Monocyte (primary cell): ENCODE data around the gene ARAF.

- PRO-cap, 2 experiments = no peak in any of the 2 experiments
These were observed 3.8 kb downstream of the NDP start for GRCh38 chrX:43969212-43970000.

DNA sequence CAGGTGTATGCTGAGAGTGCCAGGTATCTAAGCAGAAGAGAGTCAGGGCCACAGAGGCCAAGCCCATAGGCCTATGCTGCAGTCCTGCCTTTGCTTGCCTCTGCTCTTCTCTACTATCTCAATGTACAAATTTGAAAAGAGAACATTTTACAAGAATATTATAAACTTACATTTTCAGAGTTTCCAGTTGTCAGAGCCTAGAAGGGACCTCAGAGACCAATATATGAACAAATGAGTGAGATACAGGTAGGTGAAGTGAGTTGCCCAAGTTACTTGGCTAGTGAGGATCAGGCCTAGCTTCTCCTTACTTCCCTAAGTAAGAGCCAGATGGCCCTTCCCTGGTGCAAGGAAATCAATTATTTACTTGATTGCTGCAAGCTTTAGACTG, 118.0 kb downstream of the EFHC2 start:
- PRO-cap, 2 experiments = no peak in any of the 2 experiments

DNA sequence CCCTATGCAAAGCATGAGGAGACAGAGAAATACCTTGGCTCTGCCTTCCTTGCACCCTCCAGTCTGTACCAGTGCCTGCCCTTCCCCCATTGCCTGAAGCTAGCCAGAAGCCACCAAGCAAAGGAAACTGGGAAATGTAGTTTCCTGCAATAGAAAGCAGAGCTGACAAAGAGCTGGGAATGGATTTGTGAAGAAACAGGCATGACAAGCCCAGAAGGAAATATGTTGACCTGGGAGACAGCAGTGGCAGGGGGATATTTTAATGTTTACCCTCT, 108.8 kb upstream of the FUNDC1 start:
- PRO-cap, 2 experiments = no peak in any of the 2 experiments

GRCh38 chrX:45758111-45758826, 557.6 kb upstream of the DIPK2B start:
- PRO-cap, 2 experiments = peak in 2 of 2 experiments; most common plus-strand start chrX:45758552 (in 2); most common minus-strand start chrX:45758389 (in 1)

- PRO-cap, 2 experiments = peak in 2 of 2 experiments; most common plus-strand start chrX:45770513 (in 2); most common minus-strand start chrX:45770267 (in 2)
These were observed 569.3 kb upstream of the DIPK2B start for GRCh38 chrX:45769552-45770723.

DNA sequence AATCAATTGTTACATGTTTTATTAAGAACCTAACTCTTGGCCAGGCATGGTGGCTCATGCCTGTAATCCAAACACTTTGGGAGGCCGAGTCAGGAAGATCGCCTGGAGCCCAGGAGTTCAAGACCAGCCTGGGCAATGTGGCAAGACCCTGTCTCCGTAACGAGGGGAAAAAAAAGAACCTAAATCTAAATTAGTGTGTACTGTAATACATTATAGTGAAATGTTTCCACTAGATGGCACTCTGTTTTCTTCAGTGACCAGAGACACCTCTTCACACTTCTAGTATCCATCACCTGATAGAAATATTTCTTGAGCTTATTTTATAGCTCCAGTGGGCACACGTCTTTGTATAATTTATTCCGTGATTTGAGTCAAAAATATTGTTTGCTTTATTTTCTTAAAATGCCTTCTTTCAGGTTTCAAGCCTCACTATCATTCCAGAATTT, 600.9 kb upstream of the DIPK2B start:
- PRO-cap, 2 experiments = no peak in any of the 2 experiments

DNA sequence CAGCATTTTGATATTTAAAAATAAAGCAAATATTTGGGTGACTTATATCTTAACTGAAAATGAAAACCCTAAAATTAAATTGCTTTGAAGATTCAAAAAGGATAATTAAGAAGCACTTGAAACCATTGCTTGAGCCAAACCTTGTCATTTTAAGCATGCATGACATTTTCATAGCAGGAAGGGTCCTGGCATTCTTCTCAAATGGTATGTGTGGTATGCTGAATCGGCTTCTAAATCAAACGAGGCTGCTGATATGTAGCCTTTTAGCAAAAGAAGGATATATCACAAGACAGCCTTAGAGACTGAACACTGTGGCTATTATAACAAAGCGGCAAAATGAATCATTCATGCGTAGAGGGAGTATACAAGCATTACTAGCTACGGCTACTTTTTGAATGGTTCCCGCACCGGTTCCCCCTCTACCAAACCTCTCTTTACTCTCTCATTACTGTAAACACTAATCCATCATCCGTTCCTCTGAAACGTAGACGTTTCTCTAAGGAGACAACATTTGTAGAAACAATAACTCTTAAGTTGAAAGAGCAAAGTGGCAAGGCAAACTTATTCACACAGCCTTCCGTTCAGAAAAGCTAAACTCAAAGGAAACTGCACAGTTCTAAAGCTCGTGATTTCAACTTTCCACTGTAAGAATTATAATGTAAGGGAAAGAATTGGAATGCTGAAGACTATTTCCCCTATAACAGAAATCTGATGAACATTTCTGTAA, 607.4 kb upstream of the DIPK2B start:
- PRO-cap, 2 experiments = no peak in any of the 2 experiments

GRCh38 chrX:46582808-46583345, 9.3 kb downstream of the CHST7 start:
- PRO-cap, 2 experiments = no peak in any of the 2 experiments

- PRO-cap, 2 experiments = peak in 2 of 2 experiments; most common plus-strand start chrX:46629199 (in 2); most common minus-strand start chrX:46629435 (in 1)
These were observed 55.7 kb downstream of the CHST7 start for GRCh38 chrX:46629144-46629733.

DNA sequence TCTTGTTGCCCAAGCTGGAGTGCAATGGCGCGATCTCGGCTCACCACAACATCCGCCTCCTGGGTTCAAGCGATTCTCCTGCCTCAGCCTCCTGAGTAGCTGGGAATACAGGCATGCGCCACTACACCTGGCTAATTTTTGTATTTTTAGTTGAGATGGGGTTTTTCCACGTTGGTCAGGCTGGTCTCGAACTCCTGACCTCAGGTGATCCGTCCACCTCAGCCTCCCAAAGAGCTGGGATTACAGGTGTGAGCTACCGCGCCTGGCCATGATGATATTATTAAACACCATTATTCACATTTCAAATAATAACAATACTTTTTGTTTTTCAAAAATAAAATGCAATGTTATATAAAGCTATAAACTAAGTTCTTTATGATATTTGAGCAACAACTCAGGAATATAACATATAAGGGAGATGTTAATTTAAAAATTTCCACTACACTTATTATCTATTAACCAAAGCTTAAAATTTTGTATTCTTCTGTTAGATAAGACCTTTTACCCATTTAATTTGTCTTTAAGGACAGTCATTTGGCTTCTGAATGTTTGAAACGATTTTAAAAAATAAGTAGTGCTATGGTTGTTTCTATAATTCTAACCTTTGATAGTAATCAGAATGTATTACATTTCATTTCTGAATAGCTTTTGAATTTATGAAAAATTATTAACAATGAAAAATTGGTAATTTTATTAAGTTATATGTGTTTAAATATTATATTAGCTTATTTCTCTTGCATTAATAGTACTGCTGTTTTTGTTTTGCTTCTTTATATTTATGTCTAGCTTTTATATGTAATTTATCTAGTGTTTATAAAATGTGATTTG, 30.5 kb upstream of the JADE3 start:
- PRO-cap, 2 experiments = no peak in any of the 2 experiments

DNA sequence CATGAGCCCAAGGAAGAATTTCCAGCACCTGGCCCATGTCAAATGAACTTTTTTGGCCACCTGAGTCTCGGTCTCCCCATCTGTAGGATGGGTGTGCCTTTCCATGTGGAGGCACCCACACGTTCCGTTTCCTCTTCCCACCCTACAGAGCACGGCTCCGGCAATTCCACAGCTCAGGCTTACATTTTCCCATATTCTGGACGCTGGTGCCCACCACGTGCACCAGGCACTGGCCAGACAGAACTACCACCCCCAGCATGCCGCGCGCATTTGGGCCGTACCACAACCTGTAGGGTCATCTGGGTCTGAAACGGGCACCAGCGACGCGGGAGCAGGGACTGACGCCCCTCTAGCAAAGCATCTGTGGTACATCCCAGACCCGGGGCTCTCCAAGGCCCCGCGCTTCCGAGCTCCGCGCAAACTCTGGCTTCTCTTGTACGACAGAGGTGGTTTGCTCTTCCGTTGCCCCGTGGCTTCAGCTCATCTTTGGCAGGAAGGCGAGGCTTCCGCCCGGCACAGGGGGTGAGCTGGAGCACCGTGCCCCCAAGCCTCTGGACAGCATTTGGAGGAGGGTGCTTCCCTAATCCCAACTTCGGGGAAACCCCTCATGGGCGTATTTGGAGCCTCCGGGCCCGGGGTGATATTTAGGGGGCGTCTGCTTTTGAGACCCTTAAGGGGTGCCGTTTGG, 3.1 kb upstream of the UBA1 start:
- PRO-cap, 2 experiments = peak in 1 of 2 experiments; most common plus-strand start position 419 of the sequence (in 1)

DNA sequence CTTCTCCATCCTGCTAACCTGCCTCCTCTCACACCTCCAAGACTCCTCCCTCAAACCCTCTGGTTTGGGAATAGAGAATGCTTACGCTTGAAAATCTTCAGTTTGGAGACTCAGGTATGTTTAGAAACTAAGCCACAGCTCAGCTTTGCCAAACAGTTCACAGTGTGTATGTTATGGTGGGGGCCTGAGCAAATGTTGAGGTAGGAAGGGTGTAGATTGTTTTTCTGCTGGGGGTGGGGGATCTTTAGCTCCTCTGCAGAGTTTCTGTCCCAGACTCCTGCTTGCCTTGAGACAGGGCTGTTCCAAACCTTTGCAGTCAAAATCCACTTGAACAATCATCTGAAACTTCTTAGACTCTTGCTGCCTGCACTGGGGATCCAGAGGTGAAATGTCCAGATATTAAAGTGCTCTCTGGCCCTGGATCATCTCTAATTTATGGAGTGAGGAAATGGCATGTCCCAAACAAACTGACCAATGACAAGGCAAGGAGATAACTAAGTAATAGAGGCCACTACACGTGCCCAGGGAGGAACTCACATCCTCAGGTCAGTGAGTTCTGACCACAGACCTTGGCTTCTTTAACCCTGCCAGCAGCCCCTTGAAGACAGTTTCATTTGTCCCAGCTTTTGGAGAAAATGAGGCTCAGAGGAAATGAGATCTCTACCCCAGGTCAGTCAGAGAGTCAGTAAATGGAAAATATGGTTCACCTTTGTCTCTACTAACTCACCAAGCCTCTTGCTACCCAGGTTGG, 2.9 kb downstream of the UBA1 start:
- PRO-cap, 2 experiments = no peak in any of the 2 experiments

GRCh38 chrX:47209883-47210306, 8.6 kb upstream of the CDK16 start:
- PRO-cap, 2 experiments = no peak in any of the 2 experiments

- PRO-cap, 2 experiments = no peak in any of the 2 experiments
These were observed 10.4 kb downstream of the ZNF157 start for GRCh38 chrX:47380661-47381328.

DNA sequence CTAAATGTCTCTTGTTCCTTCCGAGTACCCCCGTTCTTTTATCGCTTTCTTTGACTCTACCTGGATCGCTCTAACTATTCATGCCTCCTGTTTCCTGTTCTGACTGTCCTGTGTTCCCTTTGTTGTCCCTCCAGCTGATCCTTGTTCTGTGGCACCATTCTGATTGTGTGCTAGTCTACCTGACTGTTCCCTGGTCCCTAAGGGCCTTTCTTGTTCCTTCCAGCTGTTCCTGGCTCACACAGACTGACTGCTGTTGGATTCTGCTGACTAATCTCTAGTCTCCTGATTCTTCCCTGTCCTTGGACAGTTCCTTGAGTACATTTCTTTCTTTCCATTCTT, 20.6 kb downstream of the ZNF41 start:
- PRO-cap, 2 experiments = no peak in any of the 2 experiments

DNA sequence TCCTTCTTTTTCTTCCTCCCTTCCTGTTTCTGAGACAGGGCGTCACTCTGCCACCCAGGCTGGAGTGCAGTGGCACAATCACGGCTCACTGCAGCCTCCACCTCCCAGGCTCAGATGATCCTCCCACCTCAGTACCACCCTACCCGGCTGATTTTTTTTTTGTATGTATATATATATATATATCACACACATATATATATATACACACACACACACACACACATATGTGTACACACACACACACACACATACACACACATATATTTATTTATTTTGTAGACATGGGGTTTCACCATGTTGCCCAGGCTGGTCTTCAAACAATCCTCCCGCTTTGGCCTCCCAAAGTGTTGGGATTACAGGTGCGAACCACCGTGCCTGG, 20.3 kb downstream of the ZNF41 start:
- PRO-cap, 2 experiments = no peak in any of the 2 experiments

DNA sequence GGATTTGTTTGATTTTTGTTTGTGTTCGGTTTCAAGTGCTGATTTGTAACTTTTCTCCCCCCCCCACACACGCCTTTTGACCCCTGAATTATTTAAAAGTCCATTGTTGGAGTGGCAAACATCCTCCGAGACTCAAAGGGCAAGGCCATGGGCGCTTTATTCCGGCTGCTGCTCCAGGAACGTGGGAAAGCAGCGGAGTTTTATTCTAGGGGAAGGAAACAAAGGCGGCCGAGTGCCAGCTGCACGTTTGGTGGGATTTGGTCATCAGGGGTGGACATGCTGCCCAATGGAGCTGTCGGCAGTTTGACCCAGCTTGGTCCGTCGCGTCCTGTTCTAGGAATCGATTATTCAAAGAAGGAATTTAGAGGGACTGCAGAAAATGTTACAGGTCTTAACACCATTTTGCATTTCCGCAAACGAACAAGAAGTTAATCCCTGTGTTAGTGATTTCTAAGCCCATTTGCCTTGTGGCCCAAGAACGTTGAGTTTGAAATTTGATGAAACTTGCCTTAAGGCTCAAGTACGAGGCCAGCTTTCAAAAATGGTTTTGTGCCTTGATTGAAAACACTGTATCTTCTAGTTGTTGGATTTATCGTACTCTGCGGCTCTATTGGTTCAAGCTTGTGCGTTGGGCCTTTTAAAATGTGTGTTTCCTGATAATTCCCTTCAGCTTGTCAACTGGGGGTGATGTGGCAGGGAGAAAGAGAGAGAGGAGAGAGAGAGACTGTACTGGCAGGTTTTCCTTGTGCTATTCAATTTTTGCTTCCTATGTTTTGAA, 625 bp upstream of the ZNF41 start:
- PRO-cap, 2 experiments = no peak in any of the 2 experiments

DNA sequence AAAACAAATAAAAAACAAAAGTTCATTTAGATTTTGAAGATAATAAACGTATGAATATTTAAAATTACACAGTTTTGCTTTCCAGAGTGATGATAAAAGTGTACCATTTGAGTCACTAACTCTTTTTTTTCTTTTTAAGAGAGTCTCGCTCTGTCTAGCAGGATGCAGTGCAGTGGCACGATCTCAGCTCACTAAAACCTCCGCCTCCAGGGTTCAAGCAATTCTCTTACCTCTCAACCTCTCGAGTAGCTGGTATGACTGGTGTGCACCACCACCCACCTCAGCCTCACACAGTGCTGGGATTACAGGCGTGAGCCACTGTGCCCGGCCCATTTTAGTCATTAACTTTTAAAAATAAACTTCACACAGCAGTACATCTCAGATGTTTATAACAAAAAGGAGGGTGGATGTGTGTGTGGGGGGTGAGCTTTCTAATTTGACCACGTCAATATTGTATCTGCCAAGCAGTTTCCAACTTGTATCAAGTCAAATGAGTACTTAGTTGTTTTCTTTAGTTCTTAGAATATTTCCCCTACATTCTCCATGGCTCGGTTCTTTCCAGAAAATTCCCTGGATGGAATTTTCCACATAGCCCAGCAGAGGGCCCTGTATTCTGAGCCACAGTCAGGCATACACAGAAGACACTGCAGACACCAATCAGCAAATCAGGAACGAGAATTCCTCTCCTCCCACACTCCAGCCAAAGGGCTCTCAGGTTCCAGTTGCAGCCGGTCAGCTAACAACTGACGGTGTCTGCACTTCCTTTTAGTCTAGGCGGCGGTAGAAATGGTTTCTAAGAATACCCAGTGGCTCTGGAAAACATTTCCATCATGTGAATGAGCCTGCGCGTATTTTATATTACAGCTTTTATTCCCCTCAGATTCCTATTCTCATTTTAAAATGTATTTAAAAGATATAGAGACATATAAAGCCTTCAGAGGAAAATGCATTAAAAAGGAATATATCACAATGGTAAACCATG, 20.1 kb upstream of the ARAF start:
- PRO-cap, 2 experiments = no peak in any of the 2 experiments

- PRO-cap, 2 experiments = peak in 2 of 2 experiments; most common plus-strand start chrX:47556356 (in 2)
These were observed 4.8 kb upstream of the ARAF start for GRCh38 chrX:47555783-47556934.

- PRO-cap, 2 experiments = peak in 2 of 2 experiments; most common plus-strand start chrX:47561216 (in 2); most common minus-strand start chrX:47561439 (in 2)
These were observed at the start of gene ARAF for GRCh38 chrX:47560684-47561755. TSS of gene ARAF (plus strand) at chrX:47561205.